Gastrocnemius medialis (tissue), 3 donors: ENCODE measurements around a stretch of chr2.

DNA sequence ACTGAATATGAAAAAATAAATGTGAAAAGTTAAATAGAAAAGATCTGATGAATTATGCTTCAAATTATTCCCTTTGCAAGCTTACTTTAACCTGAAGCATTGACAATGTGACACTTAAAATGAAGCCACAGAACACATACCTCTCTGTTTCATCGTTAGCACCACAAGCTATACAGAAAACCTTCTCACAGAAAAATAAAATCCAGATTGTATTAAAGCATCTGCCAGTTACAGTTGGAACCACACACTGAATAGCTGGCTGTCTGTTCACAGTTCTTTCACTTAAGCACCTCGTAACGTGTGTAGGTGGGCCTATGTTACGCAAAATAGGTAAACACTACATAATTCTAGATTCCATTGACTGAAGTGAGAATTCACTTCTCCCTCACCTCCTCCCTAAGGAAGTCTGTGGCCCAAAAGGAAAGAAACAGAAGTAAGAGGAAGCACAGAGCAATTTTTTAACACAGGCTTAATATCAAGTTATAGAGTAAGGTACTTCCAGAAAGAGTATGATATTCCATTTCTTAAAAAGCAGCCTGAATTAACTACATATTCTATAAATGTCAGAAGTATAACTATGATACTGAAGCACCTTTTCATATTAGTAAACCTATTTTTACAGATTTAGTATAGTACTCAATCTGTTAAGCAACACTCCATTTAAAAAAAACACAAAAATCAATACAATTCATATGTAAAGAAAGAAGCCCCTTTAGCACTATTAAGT lies 24.8 kb downstream of the PELI1 start:
- PRO-cap: no peak
- RAMPAGE, long total RNA, 3 experiments: no peak in any of the 3 experiments

- PRO-cap: no peak
- RAMPAGE, long total RNA, 3 experiments: no peak in any of the 3 experiments
Observed at GRCh38 chr2:64138642-64139270, 5.5 kb downstream of the PELI1 start.

GRCh38 chr2:64141376-64141996 lies 2.7 kb downstream of the PELI1 start:
- PRO-cap: no peak
- RAMPAGE, long total RNA, 3 experiments: no peak in any of the 3 experiments

- PRO-cap: bidirectional peak, plus-strand start at chr2:64144683, minus-strand start at chr2:64144420
- RAMPAGE, long total RNA, 3 experiments: no peak in any of the 3 experiments
Observed at GRCh38 chr2:64144510-64144925, 298 bp upstream of the PELI1 start.

DNA sequence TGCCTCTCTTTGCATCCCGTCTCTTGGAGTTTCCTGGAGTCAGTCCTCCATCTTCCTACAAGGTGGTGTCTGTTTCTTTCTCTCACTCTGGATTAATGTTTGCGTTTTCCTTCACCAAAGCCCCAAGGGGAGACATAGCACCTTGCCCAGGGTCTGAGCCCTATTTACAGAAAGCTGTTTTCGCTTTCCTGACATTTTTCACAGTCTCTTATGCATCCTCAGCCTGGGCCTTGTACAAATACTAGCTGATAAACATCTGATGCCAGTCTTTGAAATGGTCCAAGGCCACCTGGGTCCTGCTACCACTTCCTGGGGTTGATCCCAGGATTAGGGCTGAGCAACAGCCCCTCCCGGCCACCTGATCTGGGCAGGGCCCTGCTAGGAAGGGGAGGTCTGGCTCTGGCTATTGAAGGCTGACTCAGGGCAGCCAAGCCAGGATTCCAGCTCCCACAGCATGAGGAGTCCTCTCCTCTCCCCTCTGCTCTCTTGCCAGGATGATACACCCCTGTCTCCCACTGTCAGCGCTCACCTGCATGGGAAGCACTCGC lies 53.3 kb upstream of the LGALSL start:
- PRO-cap: no peak
- RAMPAGE, long total RNA, 3 experiments: no peak in any of the 3 experiments

- PRO-cap: no peak
- RAMPAGE, long total RNA, 3 experiments: no peak in any of the 3 experiments
Observed at GRCh38 chr2:64402823-64403295, 51.1 kb upstream of the LGALSL start.

DNA sequence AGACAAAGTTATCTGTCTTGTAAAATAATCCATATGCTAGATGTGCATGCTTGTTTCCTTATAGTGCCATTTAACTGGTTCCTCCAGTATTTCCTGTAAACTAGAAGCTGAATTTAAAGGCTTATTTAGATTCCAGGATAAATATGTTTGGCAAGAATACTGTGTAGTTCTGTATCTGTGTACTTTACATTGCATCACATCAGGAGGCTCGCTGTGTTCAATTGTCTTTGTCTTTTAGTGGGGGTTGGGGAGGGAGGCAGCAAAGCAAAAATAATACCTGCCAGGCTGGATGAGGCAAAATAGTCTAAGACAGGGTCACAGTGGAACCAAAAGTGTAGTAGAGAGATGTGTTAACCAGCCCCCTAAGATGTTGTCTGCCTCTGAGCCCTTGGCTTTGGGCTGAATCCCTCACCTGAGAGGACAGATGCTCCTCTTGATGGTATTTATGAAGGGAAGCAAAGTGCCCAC lies 7.5 kb upstream of the AFTPH start:
- PRO-cap: no peak
- RAMPAGE, long total RNA, 3 experiments: no peak in any of the 3 experiments

DNA sequence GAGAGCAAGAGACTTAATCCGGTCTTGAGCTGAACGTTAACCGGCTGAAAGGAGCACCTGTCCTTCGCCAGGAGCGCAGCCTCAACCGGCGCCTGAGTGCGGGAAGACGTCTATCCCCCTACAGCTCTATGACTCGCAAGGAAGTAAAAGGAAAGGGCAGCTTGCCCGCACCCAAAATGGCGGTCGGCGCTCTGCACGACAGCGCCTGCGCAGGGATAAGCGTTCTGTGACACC lies 222 bp upstream of the AFTPH start:
- PRO-cap: bidirectional peak, plus-strand start outside the sequence, minus-strand start at position 98 of the sequence
- RAMPAGE, long total RNA, 3 experiments: no peak in any of the 3 experiments

DNA sequence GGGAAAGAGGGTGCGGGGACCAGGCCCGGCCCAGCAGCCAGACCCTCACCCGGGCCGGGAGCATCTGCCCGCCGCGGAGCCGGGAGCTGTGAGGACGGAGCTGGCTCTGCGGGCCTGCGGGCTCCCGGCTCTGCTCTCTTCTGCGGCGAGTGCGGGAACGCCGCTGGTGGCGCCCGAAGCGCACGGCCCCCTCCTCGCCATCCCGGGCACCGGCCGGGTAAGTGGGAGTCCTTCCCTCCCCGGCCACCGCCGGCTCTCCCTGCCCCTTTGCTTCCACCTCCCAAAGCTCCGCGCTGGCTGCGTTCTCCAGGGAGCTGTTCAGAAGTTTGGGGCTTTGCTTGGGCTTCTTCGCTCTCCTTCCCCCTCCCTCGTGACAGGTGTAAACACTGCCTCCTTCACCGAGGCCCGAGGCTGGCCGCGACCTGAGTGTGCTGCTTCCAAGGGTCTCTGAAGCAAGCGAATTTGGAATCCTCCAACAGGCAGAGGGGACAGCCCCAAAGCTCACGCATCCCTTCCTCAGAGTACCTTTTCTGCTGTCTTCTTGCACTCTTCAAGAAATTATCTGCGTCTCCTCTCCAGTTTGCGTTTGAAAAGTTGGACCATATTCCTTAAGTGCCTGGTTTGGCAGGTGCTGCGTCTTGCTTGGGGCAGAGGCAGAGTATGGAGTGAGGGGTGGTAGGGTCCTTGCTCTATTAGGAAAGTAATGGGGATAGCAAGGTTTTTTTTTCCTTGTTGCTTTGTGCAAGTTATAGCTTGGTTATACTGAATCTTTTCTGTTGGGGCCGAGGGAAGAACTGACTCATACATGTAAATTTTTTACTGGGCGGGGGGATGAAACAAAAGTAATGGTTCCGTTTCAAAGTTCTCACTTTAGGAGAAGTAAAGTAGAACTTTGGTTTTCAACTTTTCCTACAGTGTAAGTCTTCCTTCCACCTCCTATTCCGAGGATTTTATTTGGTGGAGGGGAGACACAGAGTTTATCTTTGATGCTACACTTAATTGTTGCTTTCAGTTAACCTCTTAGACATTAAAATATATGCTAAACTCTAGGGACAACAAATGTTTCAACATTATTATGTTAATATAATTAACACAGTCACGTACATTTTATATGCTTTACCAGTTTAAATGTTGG lies 887 bp downstream of the AFTPH start:
- PRO-cap: unidirectional peak, minus-strand start at position 151 of the sequence; unidirectional peak, minus-strand start at position 328 of the sequence
- RAMPAGE, long total RNA, 3 experiments: no peak in any of the 3 experiments

DNA sequence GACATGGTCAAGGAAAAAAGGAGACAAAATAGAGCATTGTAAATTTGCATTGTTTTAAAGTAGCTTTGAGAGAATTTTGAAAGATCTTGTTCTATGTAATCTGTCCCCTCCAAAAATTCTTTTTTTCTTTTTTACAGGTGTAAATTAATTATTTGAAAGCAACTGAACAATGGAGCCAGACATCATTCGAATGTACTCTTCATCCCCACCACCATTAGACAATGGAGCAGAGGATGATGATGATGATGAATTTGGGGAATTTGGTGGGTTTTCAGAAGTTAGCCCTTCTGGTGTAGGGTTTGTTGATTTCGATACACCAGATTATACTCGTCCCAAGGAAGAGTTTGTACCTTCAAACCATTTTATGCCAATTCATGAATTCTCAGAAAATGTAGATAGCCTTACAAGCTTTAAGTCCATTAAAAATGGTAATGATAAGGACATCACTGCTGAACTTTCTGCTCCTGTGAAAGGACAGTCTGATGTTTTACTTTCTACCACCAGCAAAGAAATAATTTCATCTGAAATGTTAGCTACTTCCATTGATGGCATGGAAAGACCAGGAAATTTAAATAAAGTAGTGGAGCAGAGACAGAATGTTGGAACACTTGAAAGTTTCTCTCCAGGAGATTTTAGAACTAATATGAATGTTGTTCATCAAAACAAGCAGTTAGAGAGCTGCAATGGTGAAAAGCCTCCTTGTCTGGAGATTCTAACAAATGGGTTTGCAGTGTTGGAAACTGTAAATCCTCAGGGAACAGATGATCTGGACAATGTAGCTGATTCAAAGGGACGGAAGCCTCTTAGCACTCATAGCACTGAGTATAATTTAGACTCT lies 27.4 kb downstream of the AFTPH start:
- PRO-cap: no peak
- RAMPAGE, long total RNA, 3 experiments: no peak in any of the 3 experiments

DNA sequence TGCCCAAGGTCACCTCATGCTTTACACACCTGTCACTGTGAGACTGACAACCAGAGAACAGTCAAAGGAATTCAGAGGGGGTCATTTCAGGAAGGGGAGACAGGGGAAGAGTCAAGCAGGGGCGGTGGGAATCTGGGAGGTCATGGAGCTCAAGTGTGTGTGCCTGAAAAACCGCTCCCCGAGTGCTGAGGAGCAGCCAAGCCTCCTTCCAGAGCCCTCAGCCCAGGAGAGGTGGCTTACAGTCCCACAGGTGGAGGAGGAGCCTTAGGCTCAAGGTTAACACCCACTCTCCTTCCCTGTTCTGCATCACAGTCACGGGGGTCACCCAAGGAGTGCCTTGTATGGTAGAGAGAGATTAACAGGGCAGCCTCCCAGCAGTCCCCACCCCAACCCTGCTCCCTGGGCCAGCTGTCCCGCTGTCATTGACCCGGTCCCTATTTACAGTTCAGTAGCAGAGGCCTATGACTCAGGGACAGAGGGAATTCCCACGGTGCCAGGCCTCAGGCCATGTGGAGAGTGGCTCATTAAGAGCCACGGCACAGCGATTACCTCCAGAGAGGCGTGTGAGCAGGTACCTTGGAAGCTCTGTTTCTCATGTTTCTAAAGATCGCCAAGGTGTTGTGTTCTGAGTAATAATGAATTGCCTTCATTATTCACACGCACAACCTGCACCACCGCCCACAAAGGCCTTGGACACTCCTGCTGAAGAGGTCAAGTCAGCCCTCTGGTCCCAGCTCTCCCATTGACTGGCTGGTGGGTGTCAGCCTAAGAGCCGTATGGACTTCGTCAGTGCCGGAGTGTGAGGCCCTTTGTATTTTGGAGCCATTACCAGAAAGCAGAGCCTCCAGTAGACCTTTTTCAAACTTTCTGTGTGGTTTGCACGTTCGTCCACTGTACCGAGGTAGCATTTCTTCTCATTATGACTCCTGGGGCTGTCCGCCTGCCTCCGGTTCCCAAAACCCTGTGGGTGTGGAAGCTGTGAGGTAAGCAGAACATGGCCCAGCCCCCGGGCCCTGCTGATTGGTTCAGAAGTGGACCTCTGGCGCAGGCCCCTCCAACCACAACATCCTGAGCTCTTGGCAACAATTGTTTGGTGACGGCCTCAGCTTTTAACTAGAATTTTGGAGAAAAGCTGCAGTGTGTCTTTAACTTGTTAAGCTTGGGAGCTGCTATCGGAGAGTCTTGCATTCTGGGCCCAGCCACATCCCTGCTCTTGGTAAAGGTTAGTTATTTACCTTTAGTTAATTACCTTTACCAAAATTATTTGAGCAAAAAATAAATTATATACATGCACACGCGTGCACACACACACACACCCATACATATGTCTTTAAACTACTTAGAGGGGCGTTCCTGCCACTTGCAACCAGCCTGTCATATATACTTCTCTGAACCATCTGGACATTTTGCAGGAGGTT lies 47.0 kb downstream of the SERTAD2 start:
- PRO-cap: unidirectional peak, plus-strand start at position 554 of the sequence; unidirectional peak, minus-strand start at position 965 of the sequence
- RAMPAGE, long total RNA, 3 experiments: no peak in any of the 3 experiments

GRCh38 chr2:64635771-64637005 lies 17.5 kb downstream of the SERTAD2 start:
- PRO-cap: no peak
- RAMPAGE, long total RNA, 3 experiments: no peak in any of the 3 experiments

GRCh38 chr2:64649514-64650175 lies 4.1 kb downstream of the SERTAD2 start:
- PRO-cap: no peak
- RAMPAGE, long total RNA, 3 experiments: no peak in any of the 3 experiments

DNA sequence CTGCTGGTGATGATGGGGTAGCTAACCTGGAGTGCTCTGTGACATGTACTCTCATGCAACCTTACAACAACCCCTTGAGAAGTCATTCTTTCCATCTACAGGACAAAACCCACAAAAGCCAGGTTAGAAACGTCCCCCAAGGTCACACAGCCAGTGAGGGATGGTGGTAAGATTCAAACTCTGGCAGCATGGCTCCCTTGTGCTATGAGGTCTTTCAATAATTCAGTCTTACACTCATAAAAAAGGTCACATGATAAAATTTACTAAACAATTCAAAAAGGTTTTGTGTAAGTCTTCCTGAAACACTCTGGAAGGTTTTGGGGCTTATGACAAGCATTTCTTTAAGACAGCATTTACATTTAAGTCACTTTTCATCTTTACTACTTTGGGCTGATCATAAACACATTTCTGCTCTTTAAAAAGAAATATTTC lies 95.0 kb upstream of the SERTAD2 start:
- PRO-cap: no peak
- RAMPAGE, long total RNA, 3 experiments: no peak in any of the 3 experiments

GRCh38 chr2:64751108-64752429 lies 97.9 kb upstream of the SERTAD2 start:
- PRO-cap: unidirectional peak, plus-strand start at chr2:64751410; unidirectional peak, plus-strand start at chr2:64751597; bidirectional peak, plus-strand start at chr2:64751665, minus-strand start at chr2:64751666; unidirectional peak, minus-strand start at chr2:64751799; unidirectional peak, minus-strand start at chr2:64752028
- RAMPAGE, long total RNA, 3 experiments: no peak in any of the 3 experiments

DNA sequence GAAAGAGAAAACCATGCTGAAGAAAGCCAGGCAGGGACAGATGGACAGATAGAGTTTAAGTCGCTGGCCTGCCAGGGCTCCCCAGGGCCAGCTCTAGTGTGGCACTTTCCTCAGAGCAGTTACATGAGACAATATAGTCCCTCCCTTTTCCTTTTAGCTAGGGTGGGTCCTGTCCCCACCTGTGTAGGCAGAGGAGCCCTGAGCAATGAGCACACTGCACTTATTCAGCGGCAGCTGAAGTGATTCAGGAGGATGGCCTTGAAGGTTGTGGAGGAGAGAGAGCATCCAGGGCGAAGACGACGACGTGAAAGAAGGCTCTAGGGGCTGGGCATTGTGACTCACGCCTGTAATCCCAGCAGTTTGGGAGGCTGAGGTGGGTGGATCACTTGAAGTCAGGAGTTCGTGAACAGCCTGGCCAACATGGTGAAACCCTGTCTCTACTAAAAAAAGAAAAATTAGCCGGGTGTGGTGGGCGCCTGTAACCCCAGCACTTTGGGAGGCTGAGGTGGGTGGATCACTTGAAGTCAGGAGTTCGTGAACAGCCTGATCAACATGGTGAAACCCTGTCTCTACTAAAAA lies 151.9 kb upstream of the SLC1A4 start:
- PRO-cap: no peak
- RAMPAGE, long total RNA, 3 experiments: no peak in any of the 3 experiments

DNA sequence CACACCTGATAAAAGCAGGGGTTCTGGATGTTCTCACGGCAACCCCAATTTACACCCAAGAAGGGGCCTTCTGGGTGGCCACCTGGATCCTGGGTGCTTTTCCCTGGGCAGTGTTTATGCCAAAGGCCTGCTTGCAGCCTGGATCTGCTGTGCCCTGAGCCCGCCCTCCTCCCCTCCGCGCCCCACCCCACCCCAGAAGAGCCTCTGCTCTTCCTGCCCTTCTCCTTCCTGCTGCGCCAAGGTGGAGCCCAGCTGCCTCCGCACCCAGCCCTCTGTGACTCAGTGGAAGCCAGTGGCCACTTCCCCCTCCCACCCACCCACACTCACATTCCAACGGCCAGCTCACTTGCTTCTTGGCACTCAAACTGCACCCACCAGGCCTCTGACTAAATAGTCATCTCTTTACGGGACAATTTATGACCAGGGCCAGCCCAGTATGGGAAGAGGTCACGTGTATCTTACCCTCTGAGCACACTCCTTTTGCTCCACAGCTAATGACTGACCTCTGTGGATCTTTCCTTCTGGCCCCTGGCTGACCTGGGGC lies 150.4 kb upstream of the SLC1A4 start:
- PRO-cap: unidirectional peak, minus-strand start at position 388 of the sequence
- RAMPAGE, long total RNA, 3 experiments: no peak in any of the 3 experiments

DNA sequence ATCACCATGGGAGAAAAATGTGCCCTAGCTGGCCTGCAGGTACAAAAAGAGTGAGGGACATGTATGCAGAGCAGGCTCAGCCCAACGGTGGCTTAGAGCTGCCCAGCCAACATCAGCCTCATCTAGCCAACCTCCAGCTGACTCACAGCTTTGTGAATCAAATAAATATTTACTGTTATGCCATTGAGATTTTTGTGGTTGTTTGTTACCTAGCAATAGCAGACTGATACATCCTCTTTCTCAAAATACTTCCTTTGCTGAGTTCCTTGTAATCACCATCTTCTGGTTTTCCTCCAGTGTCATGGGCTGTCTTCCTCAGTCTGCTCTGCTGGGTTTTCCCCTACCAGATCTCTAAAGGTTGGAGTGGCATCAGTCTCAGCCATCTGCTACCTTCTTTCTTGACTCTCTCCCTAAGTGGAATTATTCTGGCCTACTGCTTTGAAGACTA lies 126.6 kb upstream of the SLC1A4 start:
- PRO-cap: no peak
- RAMPAGE, long total RNA, 3 experiments: no peak in any of the 3 experiments

DNA sequence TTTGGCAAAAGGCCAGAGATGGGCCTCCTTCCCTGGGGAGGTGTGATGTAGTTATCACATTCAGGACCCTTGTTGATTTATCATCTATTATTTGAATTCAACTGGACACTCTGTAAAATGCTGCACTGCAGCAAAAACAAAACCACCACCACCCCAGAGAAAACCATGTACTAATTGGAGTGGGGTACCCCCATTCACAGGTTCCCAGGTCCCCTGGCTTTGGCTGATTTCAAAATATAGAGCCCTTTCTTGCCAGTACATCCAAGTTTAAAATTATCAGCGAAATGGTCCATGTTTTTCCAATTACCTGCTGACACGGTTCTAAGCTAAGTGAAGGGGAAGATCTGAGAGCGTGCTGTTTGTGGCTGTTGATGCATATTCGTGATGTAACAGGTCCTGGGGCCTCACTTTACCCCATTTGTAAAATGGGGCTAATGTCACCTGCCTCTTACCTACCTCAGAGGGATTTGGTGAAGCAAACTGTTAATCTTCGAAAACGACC lies 32.9 kb downstream of the SLC1A4 start:
- PRO-cap: no peak
- RAMPAGE, long total RNA, 3 experiments: no peak in any of the 3 experiments

DNA sequence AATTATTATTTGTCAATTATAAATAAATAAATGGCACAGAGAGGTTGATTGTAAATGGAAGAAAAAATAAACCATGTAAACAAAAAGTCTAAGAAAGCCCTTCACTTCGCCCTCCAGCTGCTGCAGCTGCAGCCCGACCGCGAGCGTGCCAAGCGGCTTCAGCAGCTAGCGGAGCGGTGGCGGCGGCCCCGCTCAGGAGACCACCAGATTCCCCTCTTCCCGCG lies 22.8 kb upstream of the ACTR2 start:
- PRO-cap: unidirectional peak, plus-strand start at position 116 of the sequence
- RAMPAGE, long total RNA, 3 experiments: start-site peak on the plus strand in 3 of 3 experiments, centred at positions 100 to 115 of the sequence, 7 to 70 reads per replicate